AG09309 (cell line): ENCODE results near the gene CORO7.

DNA sequence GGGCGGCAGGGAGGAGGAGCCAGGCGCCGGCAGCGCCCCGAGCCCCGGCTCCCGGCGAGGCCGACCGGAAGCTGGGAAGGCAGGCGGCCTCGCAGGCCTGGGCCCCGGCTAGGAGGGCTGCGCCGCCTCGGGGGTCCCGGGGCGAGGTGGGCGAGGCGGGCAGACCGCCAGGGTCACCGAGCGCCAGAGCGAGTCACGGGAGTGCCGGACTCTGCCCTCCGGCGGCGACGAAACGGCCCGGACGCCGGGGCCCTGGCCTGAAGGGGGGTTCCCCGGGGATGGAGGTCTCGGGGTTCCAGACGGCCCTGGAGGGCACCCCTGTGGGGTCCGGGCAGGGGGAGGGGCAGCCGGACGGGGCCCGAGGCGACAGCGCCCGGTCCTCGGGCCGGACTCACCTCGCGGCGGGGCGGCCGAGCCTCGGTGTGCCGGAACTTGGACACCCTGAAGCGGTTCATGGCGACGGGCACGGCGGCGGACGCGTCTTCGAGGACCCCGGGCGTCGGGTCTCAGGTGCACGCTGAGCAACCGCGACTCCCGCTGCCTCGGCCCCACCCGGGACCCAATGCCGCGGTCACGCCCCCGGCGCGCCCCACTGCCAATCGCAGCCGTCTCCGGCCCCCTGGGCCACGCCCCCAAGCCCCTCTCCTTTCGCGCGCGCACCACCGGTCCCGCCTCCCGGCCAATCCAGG lies at the start of gene CORO7:
CORO7 (minus strand) TSS at position 533 of the 689 bp plus-strand sequence.
- RRBS = 2% methylated on average over 51 of the region's 88 CpGs

- RRBS = no CpG with 5 or more reads among the region's 3 CpGs
Measured at GRCh38 chr16:4500880-4501258, 24.7 kb downstream of the HMOX2 start.

DNA sequence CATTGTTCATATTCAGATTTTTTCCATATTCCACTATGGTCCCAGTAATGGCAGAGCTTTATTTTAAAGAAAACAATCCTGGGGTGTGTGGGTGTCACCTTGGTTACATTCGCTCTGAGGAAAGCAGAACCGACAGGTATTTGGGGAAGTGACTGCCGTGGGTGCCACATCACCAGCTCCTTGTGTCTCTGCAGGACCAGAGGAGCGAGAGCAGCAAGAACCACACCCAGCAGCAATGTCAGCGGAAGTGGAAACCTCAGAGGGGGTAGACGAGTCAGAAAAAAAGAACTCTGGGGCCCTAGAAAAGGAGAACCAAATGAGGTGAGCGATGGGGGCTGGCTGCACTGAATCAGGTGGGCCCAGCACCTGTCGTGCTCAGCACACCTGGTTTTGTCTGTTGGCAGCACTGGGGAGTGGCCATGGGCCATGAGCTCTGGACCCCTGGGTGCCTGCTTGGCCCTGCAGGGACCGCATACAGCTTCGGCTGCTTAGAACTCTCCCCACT lies 29.1 kb downstream of the HMOX2 start:
- RRBS = no CpG with 5 or more reads among the region's 10 CpGs

GRCh38 chr16:4597078-4597546 lies 17.6 kb downstream of the UBALD1 start:
- RRBS = no CpG with 5 or more reads among the region's 12 CpGs

GRCh38 chr16:4647880-4648219 lies 23.2 kb downstream of the MGRN1 start:
- RRBS = no CpG with 5 or more reads among the region's 8 CpGs

GRCh38 chr16:4664499-4665629 lies 28.5 kb upstream of the NUDT16L1 start:
- RRBS = 88% methylated on average over 2 of the region's 33 CpGs

DNA sequence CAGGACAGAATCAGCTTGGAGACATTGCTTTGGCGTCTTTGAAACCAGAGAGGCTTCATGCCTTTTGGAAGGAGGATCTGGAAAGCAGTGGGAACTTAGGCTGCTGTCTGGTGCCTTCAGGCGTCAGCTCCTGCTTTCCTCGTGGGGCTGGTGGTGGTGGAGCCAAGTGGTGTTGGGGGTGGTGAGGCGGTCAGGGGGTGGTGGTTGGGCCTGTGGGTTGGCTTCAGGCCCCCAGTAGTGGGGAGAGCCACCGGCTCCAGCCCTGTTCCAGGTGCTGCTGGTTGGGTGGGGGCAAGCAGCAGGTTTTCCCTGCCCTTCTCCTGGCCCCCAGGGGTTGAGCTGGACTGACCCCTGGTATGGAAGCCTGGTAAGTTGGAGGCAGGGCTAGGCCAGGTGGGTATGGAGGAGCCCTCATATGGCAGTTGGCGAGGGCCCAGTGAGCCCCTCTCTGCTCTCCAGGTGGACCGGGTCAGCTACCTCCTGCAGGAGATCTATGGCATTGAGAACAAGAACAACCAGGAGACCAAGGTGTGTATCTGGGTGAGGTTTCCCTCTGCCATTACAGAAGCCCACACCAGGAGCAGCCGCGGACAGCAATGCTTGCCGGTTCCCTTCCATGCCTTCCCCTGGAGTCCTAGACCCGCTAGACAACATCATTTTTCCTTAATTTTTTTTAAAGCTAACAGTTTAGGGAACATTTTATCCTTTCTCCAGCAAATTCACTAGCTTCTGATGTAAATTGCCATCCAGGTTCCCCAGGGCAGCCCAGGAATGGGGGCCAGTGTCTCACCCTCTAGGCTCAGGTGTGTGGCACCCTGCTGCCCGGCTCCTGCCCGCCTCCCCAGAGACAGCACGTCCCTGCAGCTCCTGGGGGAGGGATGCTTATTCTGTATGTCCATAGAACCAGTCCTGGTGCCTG lies 22.2 kb upstream of the NUDT16L1 start:
- RRBS = no CpG with 5 or more reads among the region's 14 CpGs

- RRBS = no CpG with 5 or more reads among the region's 15 CpGs
Measured at GRCh38 chr16:4677891-4678641, 15.3 kb upstream of the NUDT16L1 start.

- RRBS = no CpG with 5 or more reads among the region's 6 CpGs
Measured at GRCh38 chr16:4745080-4745660, 10.8 kb downstream of the DNAAF8 start.

DNA sequence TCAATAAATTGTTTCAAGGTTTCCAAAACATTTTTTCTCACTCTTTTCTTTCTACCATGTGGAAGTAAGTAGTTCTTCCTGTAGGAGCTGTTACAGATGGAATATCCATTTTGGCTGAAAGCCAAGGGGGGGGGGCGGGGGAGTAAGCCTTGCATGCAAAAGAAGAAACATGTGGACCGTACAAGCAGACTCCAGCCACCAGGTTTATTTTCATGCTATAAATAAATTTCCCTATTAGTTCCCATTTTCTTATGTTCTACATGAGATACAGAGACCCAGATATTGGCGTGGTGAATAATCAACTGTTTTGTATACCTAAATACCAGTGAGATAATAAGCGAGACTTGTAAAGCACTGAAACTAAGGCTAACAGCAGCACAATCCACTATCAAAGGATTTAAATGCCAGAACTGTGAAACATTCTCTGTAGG lies 35.1 kb downstream of the UBN1 start:
- RRBS = no CpG with 5 or more reads among the region's 4 CpGs

GRCh38 chr16:4886878-4887359 lies 39.6 kb downstream of the UBN1 start:
- RRBS = no CpG with 5 or more reads among the region's 7 CpGs

DNA sequence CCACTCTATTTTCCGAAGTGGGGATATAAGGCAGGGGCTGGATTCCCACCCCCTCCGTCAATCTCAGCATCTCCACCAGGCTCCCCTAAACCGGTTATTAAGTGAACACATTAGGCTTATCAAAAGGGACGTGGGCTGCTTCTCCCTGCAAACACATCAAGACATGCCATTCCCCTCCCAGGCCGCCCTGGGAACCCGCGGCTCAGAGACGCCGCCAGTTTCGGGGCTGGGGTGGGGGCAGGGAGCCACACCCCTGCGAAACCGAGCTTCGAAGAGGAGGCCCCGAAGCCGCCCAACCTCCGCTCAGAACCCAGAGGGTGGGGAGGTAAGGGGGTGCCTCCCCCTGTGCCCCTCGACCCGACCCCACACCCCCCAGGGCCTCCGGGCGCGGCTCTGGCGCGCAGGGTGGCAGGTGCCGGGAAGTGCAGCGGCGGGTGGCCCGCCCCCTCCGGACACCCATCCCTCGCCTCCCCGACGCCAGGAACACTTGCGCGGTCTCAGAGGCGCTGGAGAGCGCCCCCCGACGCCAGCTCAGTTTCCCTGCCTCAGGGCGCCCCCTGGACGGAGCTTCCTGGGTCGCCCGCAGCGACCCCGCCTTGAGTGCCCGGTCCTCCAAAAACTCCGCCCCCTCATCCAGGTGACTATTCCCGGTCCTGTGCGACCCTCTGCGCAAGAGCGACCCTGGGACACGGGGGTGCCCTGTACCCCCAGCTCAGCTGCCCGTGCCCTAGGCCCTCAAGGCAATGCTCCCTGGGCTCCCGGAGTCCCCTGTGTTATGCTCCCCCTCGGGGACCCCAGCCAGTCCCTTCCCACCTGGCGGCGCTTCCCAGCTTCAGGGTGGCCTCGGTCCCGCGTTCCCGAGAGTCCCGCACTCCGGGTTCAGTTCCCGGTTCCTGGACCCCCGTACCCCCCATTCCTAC lies 704 bp downstream of the PPL start:
- RRBS = 4% methylated on average over 7 of the region's 63 CpGs

- RRBS = 2% methylated on average over 7 of the region's 15 CpGs
Measured at GRCh38 chr16:4944511-4945225, 7.7 kb upstream of the PPL start.

GRCh38 chr16:5017499-5017936 lies 16.2 kb downstream of the NAGPA start:
- RRBS = no CpG with 5 or more reads among the region's 8 CpGs

DNA sequence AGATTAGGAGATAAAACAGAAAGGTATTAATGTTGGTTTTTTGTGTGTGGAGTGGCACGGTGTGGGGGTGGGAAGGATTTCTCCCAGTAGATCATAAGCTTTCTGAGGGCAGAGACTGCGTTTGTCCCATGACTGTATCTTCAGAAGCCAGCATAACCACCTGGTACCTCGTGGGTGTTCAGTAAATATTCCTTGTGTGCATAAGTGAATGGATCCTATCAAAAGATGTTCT lies 237.9 kb upstream of the EEF2KMT start:
- RRBS = no CpG with 5 or more reads among the region's 3 CpGs

DNA sequence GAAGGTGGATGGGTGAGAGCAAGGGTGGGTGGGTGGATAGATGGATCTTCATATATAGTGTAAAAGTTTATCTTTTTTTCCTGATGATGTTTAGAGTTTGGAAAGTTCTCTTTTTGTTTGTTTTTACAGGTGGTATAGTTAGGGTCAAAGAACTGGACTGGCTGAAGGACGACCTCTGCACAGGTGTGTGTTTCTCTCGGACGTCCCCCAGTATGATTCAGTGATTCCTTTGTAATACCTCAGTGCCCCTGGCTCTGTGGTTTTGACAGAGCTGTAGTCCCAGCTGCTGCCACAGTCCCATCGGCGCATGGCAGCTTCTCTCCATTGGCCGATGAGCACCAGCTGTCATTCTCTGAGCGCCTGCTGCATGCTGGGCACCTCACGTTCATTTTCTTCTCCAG lies 19.5 kb downstream of the METTL22 start:
- RRBS = no CpG with 5 or more reads among the region's 8 CpGs

DNA sequence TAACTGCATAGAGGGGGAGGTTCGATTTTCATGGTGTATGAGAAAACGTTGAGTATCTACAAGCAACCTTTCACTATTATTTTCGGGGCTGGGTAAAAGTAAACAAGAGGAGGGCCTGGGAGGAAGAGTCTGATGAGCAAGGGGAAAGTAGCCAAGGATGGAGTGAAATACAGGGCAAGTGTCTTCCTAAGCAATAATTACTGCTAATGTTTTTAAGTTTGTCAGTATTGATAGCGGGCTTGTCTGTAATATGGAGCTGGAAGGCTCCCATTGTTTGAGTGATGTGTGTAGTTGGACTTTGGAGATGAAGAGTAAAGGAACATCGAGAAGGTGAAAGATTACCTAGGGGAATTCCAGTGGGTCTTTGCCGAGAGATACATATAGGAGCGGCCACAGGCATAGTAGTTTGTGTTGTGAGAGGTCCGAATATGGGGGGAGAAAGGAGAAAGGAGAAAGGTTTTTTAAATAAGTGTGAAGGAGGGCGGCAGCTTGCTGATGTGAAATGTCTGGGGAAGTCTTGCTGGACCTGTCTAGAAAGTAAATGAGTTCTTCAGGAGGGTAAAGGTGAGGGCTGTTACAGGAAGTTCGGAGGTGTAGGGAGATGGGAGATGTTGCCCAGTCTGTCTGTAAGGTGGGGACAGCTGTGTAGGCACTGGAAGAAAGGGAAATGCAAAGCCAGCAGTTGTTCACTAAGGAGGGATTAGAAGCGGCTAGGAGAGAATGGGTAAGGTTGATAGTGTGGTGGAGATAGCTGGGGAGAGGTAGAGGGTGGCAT lies 29.2 kb downstream of the CARHSP1 start:
- RRBS = no CpG with 5 or more reads among the region's 11 CpGs

GRCh38 chr16:8871082-8871423 lies 2.2 kb upstream of the CARHSP1 start:
- RRBS = no CpG with 5 or more reads among the region's 5 CpGs

DNA sequence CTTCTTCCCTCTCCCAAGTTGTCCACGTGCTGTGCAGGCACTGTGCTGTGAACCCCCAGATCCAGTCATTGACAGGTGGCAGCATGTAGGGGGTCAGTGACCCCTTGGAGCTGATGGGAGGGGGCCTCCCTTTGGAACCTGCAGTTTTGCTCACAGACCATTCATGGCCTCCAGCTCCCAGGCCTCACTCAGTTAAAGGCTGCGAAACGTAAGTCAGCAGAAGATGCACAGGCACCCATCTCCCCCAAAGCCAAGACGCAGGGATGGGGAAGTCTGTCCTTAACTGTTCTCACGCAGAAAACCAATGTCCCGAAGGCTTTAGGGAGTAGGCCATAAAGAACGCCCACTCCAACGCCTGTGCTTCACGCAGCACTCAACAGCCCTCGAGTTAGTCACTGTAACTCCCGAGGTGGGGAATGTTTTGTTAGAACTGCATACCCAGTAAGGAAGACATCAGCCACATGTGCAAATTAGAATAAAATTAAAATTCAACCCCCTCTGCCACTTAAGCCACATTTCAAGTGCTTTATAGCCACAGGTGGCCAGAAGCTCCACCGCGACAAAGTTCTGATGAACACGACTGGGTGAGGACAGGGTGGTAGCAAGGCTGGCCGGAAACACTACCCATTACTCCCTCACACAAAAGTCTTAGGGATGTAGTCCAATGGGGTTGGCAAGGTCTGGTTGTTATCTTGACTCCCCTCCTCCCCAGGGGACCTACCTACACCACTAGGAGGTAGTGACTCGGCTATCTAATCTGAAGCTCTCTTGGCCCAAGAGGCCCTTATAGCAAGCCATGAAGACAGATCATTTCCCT lies 8.1 kb downstream of the LITAFD start:
- RRBS = no CpG with 5 or more reads among the region's 16 CpGs

- RRBS = no CpG with 5 or more reads among the region's 1 CpG
Measured at GRCh38 chr16:8916273-8916740, 34.2 kb downstream of the LITAFD start.